PC-3 (cell line): ENCODE results near the genes C11orf87 and PPP2R1B.

DNA sequence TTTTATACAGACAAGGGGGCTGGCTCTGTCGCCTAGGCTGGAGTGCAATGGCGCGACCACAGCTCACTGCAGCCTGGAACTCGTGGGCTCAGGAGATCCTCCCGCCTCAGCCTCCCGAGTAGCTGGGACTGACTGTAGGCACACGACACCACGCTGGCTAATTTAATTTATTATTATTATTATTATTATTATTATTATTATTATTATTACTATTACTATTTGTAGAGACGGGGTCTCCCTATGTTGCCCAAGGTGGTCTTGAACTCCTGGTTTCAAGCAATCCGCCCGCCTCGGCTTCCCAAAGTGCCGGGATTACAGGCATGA, 568 bp upstream of the POGLUT3 start:
- RAMPAGE, long total RNA = no peak

DNA sequence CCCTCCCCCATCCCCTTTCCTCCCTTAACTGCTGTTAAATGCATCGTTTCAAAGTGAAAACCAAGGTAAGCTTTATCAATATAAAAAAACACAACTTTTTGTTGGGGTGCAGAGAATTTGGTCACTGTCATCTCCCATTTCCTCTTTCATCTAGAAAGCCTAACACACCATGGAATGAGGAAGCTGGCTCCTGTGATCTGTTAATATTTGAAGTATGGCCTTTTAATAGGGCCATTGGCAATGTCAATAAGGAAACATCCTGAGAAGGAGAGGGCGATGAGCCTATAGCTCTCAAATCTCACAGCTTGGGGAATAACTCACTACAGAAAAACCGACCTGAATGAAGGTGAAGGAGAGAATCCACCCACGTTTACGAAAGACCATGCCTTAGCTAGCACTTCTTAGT, 6.9 kb downstream of the EXPH5 start:
- RAMPAGE, long total RNA = no peak

DNA sequence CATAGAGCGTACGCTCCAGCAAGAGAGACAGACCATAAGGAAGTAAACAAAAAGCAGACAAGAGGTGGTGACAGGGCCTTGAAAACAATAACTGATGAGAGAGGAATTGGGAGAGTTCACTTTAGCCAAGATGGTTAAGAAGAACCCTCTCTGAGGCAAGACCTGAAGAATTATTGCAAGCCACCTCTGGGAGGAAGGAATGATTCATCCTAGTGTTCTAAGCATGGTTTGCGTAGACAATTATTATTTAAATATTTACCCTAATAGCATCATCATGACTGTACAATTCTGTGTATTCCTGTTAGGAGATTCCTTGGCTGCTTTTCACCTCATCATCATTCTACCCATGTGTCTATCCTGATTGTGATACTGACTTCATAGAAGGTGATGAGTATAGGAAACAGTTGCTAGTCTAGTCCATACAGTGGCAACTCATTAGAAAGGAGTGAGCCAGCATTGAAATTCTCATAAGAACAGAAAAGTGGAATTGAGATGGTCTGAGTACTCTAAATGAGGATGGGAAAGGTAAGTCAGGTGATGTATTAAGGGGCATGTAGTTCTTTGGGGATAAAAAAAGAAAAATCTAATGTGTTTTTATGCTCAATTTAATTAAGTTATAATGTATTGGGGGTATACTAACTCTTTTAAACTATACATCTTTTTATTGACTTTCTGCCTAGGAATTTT, 264.5 kb downstream of the DDX10 start:
- RAMPAGE, long total RNA = no peak

DNA sequence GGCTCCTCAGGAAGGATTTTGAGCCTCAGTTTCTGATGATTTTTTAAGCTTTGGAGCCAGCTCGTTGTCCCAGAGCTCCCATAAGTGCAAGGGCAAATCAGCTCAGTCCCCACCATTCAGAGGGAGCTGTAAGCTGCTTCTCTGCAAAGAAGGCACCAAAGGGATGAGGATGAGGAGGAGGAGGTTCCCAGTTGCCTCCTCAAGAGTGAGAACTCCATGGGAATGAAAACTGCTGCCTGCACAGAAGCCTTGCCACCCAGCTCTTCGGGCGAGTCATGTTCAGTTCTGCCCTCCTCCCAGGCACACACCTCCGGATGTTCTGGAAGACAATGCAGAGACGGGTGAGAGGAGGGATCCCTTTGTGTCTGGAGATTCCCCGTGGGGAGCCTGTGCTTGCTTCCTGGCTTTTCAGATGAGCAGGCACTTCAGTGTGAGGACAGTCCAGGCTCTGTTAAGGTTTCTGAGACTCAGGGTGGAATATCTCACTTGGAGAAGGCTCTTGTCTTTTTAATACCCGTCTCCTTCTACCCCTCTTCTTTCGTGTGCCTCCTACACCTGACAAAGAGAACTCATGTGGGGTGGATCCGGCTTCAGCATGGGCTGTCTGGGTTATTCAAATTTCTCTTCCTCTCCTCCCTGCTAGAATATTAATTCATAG, 295.6 kb downstream of the DDX10 start:
- RAMPAGE, long total RNA = no peak

GRCh38 chr11:109422033-109422587, at the start of gene C11orf87:
TSS of gene C11orf87 (plus strand) at chr11:109422190.
- RAMPAGE, long total RNA = no peak

DNA sequence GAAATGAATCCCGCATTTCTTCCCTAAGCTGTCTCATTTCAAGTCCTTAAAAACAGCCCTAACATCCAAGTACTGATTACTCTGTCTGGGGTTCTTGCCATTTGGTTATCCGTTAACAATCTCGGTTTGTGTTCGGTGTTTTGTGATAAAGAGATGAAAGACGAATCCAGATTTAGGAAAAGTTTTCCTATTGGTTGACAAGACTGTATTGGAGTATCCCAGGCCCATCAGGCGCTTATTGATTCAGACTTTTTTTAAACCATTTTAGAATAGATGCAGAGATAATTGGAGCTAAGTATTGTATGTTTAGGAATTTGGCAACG, 858 bp downstream of the ZC3H12C start:
- RAMPAGE, long total RNA = no peak

GRCh38 chr11:110230555-110231395, 65.6 kb downstream of the RDX start:
- RAMPAGE, long total RNA = no peak

- RAMPAGE, long total RNA = no peak
Observed at GRCh38 chr11:110272344-110272676, 24.1 kb downstream of the RDX start.

DNA sequence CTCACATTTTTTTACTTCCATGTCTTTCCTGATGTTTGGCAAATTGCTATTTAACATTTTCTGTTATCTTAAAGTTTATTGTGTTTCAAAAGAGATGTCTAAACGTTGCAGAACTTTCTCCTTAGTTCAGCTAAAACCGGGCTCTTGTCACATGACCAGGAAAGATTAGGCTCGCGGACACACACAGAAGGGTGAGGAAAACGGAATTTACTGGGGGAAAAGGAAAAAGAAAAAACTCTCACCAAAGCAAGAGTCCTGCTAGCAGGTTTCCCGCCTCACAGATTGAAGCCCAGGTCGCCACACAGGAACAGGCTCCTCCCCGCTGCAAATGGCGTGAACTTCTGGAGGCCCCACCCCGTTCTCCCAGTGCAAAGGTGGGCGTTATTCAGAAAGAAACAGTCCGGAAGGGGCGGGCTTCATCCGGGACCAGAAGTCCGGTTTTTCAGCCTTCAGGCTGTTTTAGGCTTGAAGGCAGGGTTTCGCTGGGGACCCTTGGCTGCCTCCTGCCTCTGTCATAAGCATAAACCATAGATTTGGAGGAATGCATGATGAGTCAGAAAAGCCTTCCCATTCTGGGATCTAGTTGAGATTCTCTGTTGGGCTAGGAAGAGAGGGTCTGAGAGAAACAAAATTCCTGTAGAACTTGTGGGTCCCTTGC, 148.4 kb upstream of the POU2AF2 start:
- RAMPAGE, long total RNA = no peak

- RAMPAGE, long total RNA = no peak
Observed at GRCh38 chr11:111302957-111304026, 4.9 kb downstream of the POU2AF3 start.

- RAMPAGE, long total RNA = no peak
Observed at GRCh38 chr11:111308145-111308414, 9.7 kb downstream of the POU2AF3 start.

DNA sequence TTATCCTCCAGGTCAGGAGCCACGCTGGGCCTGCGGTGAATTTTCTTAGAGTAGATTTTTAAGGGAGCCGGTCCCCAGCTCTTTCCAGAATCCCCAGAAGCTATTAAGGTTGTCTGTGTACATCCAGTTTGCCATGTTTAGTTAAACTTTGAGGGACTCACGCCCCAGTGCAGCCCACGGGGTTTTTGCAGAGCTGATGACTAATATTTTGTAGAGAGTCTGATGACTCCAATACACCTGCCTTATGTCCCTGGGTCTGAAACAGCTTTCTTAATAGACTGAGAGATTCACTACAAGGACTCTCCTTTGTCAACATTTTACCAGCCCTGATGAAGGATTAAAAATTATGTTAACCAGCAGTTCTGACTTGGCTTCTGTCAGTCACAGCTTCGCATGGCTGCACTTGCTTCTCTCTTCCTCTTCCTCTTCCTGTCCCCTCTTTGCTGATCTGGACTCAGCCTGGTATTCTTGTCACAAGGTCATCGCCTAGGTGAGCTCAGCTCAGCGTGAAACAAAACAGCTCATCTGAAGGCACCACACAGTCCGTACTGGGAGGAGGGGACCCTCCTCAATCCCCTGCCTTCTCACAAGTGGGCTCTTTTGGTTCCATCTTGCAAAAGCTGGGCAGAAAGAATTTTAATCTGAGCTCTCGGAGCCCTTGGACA, 37.9 kb upstream of the POU2AF1 start:
- RAMPAGE, long total RNA = no peak

DNA sequence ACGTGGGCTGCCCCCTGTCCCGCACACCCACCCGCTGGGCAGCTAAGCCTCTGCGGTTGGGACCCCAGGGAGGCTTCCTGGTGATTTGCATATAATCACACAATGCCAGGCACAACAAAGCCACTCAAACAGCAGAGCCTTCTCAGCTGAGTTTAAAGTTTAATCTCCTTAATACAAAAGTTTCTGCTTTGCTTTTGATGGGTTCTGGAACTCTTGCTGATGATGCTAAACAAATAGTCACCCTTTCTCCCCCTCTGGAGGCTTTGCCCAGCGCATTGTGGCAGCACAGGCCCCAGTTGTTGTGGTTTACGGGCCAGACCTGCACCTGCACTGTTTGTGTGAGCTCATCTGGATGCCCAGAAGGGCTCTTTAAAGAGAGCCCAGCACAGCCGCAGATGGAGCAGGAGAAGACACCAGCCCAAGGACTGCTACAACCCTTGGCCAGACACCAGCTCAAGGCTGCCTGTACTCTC, 60.0 kb upstream of the POU2AF1 start:
- RAMPAGE, long total RNA = no peak

DNA sequence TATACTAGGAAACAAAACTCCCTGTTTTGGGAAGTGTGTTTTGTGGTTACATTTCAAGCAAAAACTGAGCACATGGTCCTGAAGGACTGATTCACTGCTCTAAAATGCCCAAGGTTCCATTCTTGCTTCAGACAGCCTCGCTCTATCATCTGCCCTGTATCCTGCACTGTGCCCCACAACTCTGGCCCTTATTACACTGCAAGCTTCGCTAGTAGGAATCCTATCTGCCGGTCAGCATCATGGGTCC, 21.2 kb downstream of the LAYN start:
- RAMPAGE, long total RNA = no peak

DNA sequence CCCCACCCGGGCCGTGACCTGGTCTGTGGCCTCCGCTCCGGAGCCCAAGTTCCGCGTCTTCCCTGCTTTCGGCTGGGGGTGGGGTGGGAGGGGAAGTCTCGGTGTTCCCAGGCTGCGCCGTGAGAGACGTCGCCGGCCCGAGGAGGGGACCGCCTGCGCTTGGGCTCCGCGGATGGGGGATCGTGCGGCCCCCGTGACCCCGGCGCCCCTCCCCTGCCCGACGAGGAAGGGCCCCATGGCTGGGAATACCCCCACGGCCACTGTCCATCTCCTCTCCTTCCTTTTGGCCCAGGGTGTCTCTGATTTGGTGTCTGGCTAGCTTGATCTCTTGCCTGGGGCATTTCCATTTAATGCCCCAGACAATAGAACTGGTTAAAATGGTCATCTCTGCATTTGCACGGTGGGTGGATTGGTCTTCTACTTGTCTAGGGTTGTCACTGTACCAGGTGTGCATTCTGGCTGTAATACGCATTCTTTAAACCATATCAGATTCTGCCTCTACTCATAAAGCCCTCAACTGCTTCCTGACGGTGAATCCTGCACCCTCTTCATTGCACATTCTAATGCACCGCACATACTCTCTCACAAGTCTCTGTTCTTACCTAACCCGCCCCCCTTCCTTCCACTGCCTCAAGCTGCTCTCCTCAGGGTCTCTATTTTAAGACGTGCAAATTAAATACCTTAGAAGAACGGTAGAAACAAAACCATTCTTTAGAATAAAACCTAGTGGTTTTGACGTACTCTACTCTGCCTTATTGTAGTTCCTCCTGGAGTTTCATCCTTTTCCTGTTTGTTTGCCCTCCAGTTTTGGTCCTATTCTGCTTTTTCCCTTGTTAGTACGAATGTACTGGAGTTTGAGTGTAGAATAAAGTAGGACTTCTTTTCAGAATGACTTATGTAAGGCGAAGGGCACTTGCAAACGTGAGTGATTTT, 1.0 kb downstream of the SIK2 start:
- RAMPAGE, long total RNA = no peak

DNA sequence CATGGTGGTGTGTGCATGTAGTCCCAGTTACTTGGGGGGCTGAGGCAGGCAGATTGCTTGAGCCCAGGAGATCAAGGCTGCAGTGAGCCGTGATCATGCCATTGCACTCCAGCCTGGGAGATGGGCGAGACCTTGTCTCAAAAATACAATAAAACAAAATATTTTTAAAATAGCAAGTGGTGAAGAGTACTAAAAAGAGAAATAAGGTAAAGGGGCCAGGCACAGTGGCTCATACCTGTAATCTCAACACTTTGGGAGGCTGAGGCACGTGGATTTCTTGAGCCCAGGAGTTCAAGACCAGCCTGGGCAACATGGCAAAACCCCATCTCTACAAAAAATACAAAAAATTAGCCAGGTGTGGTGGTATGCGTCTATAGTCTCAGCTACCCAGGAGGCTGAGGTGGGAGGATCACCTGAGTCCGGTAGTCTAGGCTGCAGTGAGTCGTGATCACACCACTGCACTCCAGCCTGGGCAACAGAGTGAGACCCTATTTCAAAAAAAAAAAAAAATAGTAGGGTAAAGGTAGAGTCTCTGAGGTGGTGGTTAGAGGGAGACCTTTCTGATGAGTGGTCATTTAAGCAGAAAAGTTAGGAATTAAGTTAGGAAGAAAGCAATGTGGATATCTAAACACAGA, 60.6 kb downstream of the SIK2 start:
- RAMPAGE, long total RNA = no peak

- RAMPAGE, long total RNA = no peak
Observed at GRCh38 chr11:111725713-111726890, 40.1 kb downstream of the PPP2R1B start.

- RAMPAGE, long total RNA = no peak
Observed at GRCh38 chr11:111729347-111730462, 36.5 kb downstream of the PPP2R1B start.

- RAMPAGE, long total RNA = no peak
Observed at GRCh38 chr11:111766238-111767084, at the start of gene PPP2R1B. TSS of gene PPP2R1B (minus strand) at chr11:111766389.

- RAMPAGE, long total RNA = no peak
Observed at GRCh38 chr11:111879680-111880062, 330 bp downstream of the CFAP68 start.